ENCODE measurements around a stretch of chr13.

DNA sequence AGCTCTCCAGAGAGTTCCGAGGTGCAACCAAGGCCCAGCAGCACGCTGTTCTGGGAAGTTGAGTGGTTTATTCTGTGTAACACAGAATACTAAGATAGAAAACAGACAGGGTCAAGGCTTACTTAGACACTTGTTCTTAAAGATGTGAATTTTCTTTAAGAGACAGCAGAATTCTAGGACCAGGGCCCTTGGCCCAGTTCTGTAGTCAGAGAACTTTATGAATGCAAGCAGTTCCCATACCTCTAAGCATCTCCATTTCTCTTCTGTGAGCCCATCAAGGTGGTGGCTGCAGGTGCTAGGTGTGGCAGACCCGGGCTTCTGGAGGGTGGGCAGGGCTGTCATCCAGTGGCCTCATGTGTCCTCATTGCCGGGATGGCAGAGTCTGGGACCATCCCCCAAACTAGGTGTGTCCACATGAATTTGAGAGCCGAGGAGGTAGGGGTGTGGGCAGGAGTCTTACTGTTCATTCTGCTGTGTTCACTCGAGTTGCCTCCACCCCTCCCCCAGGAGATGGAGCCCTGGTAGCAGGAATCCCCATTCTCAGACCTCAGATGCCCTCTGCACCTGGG is 22.2 kb downstream of the NAXD start:
- PRO-cap, 2 experiments: no peak in any of the 2 experiments

DNA sequence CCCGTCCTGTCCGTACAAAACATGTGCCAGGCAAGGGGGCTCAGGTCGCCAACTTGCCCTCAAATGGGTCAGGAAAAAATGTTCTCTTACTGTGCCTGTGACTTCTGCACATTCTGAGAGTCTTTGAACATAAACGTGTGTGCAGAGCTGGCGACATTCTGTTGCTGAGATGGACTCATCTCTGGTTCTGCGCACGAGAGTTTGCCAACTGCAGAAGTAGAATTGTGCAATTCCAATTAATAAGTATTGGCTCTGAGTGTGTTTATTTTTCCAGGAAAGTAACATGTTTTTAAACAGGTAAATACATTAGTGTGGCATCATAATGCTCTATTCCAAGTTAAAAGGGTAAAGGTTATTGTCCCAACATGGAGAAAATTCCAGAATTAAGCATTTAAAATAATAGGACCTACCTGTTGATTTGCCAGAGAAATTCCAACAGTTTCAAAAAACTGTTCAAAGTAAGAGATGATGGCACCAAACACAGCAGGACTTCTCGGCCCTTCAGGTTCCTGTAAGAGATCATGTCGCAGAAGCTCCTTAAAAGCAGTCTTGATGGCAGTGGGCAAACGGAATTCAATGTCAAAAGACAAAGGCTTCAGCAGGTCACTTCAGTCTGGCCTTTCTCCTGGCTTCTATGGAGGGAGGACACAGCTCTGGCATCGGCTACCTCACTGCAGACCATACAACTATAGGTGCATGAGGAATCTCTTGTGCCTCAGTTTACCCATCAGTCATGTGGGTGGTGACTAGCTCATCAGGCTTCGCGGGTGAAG is 28.8 kb downstream of the NAXD start:
- PRO-cap, 2 experiments: no peak in any of the 2 experiments

GRCh38 chr13:110868763-110869109 is 46.1 kb downstream of the ANKRD10 start:
- PRO-cap, 2 experiments: no peak in any of the 2 experiments

DNA sequence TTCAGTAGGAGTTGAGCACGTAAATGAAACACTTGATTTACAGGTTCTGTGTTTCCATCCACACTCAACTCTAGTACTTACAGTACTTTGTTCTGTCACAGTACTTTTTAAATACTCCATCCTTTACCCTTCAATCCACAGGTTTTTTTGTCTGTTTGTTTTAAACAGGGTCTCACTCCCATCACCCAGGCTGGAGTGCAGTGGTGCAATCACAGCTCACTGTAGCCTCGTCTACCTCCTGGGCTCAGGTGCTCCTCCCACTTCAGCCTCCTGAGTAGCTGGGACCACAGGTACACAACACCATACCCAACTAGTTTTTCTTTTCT is 16.5 kb downstream of the ANKRD10 start:
- PRO-cap, 2 experiments: peak in 2 of 2 experiments; most common minus-strand start position 69 of the sequence (in 2)

DNA sequence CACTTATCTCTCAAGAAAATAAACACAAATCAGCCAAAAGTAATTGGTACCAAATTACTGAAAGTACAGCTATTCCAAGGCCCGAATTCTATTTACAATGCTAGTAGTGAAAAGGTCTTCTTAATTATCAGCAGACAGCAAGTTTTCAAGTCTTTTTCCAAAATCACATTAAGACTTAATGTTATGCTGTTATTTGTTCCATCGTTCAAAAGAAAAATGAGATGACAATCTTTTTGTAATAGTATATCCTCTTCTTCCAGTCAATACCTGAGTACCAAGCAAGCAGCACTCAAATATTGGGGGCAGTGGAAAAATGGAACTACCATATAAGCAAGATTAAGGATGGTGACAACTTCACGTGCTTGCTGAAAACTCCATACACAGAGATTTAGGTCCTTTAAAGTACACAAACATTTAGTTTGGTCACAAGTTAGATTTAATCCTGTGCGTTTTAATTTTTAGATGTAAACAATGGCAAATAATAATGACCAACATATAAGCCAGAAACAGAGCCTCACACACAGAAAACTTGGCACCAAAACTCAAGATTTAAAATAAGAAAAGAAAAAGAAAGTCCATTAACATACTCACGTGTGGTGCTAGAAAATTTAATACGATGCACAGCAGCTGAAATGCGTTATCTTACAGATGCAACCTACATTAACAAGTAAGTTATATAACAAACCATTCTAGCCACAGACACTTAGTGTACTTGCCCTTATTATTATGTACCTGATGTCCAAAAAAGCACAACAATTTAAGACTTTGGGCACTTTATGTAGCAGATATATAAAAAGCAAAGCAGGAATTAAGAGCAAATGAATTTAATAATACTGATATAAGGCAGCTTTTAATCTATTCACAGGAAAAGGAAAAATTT is 11.7 kb downstream of the ANKRD10 start:
- PRO-cap, 2 experiments: no peak in any of the 2 experiments

DNA sequence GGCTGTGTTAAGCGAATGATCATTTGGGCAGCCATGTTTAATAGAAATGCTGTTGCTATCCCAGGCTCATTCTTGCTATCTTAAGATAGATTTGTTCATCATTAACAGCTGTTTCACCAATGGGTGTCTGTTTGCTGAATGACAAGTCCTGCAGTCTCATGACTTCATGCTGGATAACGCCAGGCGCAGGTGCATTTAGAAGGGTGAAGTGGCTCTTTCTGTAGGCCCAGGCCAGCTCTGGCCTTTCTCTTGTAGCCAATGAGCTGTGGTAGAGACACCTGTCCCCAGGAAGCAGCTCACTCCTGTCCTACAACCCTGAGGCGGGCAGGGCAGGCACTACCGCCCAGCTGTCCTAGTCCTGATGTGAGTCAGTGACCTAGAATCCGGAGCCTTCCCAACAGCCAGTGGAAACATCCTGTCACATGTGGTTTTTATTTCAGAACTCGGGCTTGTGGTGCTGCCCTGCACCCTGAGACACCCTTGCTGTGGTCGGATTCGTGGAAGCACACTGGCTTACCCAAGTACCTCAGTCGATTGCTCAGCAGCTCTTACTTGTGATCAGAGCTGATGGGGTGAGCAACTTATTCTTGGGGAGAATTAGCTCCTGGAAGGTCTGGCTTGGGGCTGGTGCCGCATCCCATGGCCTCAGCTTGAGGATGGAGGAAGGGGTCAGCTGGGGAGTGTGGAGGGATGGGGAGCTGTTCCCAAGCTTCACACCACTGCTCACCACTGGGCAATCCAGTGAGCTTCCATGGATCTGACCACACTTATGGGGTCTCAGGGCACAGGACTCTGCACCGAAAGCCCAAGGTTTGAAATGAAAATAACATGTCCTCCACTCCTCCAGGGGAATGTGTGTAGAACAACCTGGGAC is 83.6 kb upstream of the ARHGEF7 start:
- PRO-cap, 2 experiments: no peak in any of the 2 experiments

- PRO-cap, 2 experiments: no peak in any of the 2 experiments
Observed at GRCh38 chr13:111046439-111047296, 68.4 kb upstream of the ARHGEF7 start.

DNA sequence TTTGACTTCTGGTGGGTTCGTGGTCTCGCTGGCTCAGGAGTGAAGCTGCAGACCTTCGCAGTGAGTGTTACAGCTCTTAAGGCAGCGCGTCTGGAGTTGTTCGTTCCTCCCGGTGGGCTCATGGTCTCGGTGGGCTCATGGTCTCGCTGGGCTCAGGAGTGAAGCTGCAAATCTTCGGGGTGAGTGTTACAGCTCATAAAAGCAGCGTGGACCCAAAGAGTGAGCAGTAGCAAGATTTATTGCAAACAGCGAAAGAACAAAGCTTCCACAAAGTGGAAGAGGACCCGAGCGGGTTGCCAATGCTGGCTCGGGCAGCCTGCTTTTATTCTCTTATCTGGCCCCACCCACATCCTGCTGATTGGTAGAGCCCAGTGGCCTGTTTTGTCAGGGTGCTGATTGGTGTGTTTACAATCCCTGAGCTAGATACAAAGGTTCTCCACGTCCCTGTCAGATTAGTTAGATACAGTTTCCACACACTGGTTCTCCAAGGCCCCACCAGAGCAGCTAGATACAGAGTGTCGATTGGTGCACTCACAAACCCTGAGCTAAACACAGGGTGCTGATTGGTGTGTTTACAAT is 31.9 kb upstream of the ARHGEF7 start:
- PRO-cap, 2 experiments: no peak in any of the 2 experiments

- PRO-cap, 2 experiments: no peak in any of the 2 experiments
Observed at GRCh38 chr13:111178393-111178985, 63.4 kb downstream of the ARHGEF7 start.

- PRO-cap, 2 experiments: no peak in any of the 2 experiments
Observed at GRCh38 chr13:111232346-111232796, 88.1 kb upstream of the TEX29 start.

DNA sequence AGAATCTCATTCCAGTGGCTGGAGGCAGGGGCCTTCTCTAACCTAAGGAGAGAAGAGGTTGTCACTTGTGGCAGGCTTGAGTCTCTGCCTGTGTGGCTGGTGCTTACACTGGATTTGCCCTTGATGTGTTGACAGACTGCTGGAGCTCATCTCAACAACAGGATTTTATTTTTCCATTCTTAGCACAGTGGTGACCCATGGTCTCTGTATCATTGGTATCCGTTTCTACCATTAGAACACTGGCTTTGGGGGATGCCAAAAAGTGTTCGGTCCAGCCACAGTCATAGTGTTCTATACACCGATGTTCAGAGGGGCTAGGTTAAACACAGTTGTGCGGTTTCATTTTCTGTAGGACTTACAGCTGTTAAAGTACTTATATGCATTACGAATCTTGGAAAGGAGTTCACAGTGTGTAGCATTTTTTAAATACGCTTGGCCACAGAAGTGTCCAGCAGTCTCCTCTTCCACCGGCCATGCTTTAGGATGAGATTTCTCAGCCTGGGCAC is 41.6 kb upstream of the TEX29 start:
- PRO-cap, 2 experiments: no peak in any of the 2 experiments

DNA sequence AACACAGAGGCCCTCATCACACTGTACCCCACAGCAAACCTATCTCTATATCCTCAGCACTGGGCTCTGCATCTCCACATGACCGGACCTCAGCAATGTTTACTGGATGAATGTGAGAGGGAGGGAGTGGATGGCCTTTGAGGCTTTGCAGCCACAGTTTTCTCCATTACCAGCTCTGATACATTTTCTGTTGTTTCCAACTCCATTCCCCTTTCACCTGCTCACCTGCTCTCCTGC is 232.6 kb downstream of the TEX29 start:
- PRO-cap, 2 experiments: no peak in any of the 2 experiments

DNA sequence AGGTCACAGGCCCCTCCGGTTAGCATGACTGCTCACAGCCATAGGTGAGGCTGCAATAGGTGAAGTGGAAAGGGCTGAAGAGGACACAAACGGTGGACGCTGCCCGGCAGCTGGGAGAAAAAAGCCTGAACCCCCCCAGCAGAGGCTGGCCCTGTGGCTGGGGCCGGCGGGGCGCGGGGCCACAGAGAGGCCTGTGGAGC is 325.4 kb downstream of the TEX29 start:
- PRO-cap, 2 experiments: no peak in any of the 2 experiments

DNA sequence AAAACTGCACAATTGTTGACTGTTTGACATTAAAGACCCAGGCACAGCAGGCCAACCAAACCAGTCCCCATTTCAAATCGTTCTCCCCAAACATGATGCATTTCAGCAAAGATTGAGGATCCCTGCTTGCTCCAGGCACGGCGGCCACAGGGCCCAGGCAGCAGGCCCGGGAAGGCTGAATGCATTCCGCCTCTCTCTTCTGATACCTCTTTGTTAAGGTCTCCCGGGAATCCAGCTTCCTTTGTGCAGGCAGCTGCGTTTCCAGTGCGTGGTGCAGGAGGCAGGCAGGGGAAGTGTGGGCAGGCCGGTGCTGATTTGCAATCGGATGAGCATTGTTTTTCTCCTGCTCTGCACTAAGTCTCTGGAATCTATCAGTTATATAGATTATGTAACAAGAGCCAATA is 337.7 kb downstream of the TEX29 start:
- PRO-cap, 2 experiments: no peak in any of the 2 experiments

DNA sequence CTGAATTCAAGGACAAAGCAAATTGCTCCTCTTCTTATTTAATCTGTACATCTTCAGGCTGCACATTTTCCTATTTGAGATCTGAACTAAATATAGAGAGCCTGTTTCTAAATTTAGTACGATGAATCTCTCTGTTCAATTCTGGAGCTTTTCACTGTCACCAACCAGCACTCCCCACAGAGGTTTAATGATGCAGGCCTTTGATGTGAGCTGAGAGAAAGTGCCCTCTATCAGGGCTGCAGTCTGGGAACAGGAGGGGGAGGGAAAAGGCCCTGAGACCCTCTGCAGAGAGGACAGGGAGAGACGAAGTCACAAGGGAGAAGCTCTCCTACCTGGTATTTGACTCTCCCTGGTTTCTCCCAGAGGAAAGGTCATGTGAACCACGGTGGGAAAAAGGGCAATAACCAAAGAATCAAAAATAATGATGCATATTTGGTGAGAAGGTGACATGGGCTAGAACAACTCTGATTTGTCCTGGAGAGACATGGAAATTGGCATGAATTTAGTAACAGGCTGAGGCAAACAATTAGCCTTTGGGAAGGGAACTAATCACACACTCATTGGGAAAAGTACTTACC is 206.7 kb upstream of the SOX1 start:
- PRO-cap, 2 experiments: peak in 1 of 2 experiments; most common plus-strand start position 254 of the sequence (in 1)

- PRO-cap, 2 experiments: no peak in any of the 2 experiments
Observed at GRCh38 chr13:112527783-112528418, 60.1 kb downstream of the TUBGCP3 start.

GRCh38 chr13:112545490-112546013 is 42.4 kb downstream of the TUBGCP3 start:
- PRO-cap, 2 experiments: no peak in any of the 2 experiments

GRCh38 chr13:112685882-112686329 is 3.9 kb upstream of the ATP11A start:
- PRO-cap, 2 experiments: no peak in any of the 2 experiments

DNA sequence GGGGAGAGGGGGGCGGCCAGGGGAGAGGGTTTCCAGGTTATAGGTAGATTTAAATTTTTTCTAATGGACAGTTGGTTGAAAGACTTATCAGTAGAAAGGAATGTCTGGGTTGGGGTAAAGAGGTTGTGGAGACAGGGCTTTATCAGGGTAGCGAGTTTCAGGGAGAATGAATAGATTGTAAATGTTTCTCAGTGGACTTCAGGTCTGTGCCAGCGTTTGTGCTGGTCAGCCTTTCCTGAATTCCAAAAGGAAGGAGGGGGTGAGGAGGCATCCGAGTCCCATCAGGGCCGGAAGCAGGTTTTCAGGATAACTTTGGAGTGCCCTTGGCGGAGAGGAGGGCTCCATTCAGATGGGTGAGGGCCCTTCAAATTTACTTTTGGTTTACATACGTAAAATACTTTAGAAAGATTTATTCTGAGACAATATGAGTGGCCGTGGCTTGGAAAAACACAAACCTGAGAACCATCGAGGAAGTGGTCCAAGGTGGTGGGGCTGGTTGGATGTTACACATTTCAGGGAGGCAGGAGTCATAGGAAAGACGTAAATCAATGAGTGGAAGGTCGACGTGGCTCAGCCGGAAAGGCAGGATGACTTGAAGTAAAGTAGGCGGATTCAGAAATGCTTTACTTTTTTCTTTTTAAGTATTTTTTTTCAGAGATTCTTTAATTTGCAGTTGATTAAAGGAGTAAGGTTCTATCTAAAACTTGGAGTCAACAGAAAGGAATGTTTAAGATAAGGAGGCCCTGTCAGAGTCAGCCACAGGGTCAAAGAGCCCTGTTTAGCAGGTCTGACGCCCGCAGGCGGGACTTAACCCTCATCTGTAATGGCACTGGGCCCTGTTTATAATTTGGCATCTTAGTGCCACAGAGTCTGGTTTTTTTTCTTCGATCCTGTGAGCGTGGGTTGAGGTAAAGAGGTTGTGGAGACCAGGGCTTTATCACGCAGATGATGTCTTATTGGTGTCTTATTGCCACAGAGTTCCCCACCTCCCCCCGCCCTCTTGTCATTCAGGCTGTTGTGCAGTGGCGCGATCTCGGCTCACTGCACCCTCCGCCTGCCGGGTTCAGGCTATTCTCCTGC is 32.8 kb downstream of the ATP11A start:
- PRO-cap, 2 experiments: peak in 1 of 2 experiments; most common plus-strand start position 464 of the sequence (in 1)

DNA sequence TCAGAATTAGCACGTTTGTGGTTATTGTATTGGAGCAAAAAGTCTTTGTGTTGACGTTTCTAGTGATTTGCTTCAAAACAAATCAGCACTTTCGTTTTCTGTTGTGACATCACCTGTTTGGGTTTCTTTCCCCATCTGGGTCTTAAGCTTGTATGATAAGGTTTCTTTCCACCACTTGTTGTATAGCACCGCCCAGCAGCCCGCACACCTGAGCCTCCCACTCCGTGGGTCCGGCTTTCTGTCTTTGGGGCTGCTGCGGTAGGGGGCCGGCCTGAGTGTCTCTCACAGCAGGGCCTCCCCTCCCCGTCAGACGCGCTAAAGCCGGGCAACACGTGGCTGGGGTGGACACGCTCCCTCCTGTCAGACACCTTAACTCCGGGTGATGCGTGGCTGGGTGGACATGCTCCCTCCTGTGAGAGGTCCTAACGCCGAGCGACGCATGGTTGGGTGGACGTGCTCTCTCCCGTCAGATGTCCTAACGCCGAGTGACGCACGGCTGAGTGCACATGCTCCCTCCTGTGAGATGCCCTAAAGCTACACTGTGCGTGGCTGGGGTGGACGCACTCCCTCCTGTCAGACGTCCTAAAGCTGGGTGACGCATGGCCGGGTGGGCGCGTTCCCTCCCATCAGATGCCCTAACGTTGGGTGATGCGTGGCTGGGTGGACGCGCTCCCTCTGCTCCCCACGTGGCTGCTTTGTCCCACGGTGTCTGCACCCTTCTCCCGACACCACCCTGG is 126.2 kb upstream of the MCF2L start:
- PRO-cap, 2 experiments: no peak in any of the 2 experiments